Metastatic Liver Carcinoma in the Adrenal Gland (tissue), 2 donors: Measurements from ENCODE around the genes SLC25A34 and HSPB7.

DNA sequence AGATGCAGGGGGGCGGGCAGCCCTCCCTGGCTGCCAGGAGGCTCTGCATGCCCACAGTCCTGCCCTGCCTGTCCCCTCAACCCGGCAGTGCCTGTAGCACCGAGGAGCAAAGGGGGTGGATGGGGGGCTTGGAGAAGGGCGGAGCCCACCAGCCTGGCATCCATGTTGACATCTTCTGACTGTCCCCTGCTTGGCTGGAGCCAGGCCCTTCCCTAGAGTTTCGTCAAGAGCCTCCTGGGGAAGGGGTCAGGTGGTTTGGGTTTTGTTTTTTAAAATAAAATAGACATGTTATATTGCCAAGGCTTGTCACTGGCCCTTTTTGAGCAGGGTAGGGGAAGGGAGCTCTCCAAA, 1.6 kb upstream of the SLC25A34 start:
- PRO-cap, 2 experiments: no peak in any of the 2 experiments

- PRO-cap, 2 experiments: peak in 2 of 2 experiments; most common plus-strand start chr1:15736258 (in 1); most common minus-strand start chr1:15736127 (in 2)
Measured at GRCh38 chr1:15735812-15736821, at the start of gene SLC25A34. SLC25A34 (plus strand) TSS chr1:15736258.

DNA sequence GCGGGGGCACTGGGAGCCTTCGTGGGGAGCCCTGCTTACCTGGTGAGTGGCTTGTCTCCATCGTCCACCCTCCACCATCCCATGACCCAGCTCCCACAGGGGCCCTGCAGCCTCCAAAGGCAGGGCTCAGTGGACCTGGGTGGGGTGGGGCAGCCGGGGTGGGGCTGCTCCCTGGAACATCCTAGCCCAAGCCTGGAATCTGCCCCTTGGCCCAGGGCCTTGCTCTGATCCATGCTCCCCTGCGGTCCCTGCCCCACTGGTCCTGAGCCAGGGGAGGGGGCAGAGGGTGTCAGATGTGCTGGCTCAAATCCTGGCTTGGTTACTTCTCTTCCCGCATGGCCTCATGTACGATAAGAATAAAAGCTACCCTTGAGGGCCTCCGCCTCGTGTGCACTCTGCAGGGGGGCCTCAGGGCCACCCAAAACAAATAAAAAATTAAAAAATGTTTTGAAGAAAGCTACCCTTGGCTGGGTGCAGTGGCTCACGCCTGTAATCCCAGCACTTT, 816 bp downstream of the SLC25A34 start:
- PRO-cap, 2 experiments: no peak in any of the 2 experiments

DNA sequence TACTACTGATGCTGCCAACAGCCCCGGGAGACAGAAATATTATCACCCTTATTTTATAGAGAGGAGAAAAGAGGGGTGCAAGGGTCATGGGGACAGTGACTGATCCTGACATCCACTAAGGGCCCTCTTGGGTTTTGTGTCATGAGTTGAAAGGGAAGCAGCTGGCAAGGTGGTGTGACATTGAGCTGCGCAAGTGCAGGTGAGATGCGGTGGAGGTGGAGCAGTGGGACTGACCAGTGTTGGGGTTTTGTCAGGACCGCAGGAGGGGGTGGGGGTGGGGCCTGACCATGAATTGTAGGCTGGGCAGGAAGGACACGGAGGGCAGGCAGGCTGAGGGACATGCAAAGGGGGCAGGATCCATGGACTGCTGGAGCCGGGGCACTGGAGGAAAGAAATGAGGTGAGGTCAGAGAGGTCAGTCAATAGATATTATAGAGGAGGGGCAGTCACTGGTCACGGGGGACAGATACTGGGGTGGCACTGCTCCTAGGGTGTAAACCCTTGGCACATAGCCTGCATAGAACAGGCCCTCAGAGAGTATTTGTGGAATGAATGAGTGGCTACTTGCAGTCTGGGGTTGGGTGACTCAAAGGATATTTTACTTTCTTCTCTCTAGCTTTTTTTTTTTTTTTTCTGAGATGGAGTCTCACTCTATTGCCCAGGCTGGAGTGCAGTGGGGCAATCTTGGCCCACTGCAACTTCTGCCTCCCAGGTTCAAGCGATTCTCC, 6.5 kb downstream of the UQCRHL start:
- PRO-cap, 2 experiments: no peak in any of the 2 experiments

DNA sequence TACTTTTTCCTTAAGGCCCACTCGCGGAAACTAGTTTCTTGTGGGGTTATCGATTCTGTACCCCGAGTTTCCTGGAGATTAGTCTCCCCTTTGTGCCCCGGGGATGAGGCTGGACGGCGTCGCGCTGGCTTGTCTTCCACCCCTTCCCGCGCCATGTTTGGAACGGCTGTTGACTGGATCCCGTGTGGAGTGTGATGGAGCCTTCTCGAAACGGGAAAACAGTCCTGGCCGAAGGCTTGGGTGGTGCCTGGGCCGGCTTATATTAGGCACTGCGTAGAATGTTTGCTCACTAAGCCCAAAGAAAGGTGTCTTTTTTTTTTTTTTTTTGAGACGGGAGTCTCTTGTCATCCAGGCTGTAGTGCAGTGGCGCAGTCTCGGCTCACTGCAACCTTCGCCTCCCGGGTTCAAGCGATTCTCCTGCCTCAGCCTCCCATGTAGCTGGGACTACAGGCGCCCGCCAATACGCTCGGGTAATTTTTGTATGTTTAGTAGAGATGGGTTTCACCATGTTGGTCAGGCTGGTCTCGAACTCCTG, 11.3 kb upstream of the SPEN start:
- PRO-cap, 2 experiments: no peak in any of the 2 experiments

DNA sequence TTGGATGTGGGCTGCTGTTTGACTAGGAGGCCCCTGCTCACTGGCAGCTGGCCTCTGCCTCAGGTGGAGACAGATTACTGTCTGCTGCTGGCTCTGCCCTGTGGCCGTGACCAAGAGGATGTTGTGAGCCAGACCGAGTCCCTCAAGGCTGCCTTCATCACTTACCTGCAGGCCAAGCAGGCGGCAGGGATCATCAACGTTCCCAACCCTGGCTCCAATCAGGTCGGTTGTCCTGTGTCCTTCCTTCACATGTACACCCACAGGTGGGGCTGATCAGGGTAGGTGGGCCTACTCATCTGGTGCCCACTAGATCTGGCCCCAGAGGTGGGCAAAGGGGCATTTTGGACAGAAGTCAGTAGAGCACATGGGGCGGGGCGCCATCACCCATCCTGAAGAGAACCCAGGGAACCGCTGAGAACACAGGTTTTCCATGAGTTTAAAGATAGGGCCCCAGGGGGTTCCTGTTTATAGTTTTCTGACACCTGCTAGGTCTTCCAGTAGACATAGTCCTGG, 37.2 kb downstream of the ZBTB17 start:
- PRO-cap, 2 experiments: no peak in any of the 2 experiments

DNA sequence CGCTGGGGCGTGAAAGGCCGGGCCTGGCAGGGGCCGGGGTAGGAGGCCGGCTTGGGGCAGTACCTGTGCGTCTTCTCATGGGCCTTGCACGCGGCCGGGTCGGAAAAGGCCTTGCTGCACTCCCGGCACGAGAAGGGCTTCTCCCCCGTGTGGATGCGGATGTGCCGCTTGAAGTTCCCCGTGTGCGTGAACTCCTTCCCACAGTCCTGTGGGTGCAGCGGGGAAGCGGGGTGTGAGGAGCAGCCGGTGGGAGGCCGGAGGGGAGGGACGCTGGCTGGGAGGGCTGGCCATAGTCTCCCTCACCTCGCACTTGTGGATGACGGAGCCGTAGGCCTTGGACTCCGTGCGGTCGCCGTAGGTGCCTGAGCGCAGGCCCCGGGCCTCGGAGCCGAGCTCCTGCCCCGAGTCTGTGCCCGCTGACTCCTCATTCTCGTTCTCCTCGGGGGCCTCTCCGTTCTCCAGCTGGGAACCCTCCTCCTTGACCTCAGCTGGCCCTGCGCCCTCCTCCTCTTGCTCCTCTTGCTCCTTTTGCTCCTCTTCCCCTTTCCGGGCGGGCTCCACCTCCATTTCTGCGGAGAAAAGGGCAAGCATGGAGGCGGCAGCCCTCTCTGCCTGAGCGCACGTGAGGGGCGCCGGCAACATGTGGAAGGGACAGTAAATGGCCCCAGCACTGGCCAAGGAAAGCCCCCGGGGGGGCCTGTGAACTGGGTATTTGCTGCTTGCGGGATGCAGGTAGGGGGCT, 31.1 kb downstream of the ZBTB17 start:
- PRO-cap, 2 experiments: no peak in any of the 2 experiments

DNA sequence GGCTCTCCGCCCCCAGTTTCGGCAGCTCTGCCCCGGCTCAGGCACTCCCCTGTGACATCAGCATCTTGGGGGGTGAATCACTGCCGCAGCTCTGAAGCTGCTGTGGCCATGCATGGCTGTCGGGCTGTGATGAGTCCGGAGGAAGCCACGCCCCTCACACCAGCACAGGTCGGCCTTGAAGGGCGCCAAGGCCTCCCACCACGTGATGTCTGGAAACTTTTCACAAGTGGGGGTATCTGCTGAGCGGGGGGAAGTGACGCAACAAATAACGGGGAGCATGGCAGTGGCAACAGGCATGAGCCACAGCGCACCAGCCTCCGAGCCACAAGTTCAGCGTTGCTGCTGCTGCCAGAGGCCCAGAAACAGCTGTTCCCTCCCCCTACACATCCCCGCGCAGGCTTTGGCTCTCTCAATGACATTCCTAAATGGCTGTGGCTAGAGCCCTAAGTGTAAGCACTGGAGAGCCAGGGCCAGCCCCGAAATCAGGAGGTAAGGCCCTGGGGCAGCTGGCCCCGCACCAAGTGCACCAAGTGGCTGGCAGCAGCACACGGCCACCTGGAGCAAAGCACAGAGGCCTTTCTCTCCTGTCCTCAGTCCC, 26.2 kb downstream of the ZBTB17 start:
- PRO-cap, 2 experiments: peak in 2 of 2 experiments; most common plus-strand start position 264 of the sequence (in 2); most common minus-strand start position 93 of the sequence (in 2)

GRCh38 chr1:16016925-16018160, at the start of gene HSPB7:
HSPB7 (minus strand) TSS chr1:16018043.
- PRO-cap, 2 experiments: no peak in any of the 2 experiments

DNA sequence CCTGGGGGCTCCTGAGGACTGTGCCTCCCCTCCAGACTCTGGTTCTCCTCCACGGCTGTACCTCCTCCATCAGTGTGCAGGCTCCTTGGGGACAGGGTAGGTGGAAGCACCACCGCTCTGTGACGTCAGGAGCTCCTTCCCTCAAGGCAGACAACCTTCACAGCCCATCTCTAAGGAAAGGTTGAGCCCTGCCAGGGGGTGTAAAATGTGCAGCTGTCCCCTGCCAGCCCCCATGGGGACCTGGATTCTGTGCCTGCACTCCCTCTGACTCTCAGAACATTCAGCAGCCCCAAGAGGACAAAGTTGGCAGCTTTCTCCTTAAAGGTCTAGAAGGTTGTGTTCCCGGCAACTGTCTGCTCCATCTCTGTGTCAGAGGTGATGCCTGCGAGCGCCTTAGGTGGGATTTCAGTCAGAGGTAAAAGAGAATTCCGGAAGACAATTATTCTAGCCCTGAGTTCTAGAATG, 558 bp upstream of the HSPB7 start:
- PRO-cap, 2 experiments: no peak in any of the 2 experiments

GRCh38 chr1:16067058-16067825, 6.2 kb downstream of the FAM131C start:
- PRO-cap, 2 experiments: peak in 2 of 2 experiments; most common plus-strand start chr1:16067354 (in 1); most common minus-strand start chr1:16067223 (in 2)

DNA sequence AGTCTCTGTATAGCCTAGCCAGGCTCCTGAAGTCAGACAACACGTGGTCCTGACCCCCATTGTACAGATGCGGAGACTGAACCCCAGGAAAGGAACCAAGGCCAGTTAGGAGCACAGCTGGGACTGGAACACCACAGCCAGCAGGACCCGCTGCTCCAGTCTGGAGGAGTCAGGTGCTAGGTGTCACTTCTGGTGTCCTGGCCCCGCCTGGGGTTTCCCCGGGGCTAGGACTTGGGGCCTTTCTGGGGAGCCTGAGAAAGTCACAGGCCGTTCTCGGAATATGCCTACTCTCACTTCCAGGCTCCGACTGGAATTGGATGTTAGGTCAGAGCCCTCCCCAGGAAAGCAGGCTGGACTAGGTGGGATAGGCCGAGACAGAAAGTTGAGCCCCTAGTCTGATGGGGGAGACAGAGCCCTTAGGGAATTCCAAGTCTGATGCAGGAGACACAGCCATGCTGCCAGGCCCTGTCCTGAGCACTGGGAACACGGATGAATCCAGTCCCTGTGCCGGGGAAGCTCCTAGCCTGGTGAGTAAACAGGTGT, 6.0 kb upstream of the FAM131C start:
- PRO-cap, 2 experiments: no peak in any of the 2 experiments

- PRO-cap, 2 experiments: no peak in any of the 2 experiments
Measured at GRCh38 chr1:16243866-16244876, 7.2 kb upstream of the CPLANE2 start.

DNA sequence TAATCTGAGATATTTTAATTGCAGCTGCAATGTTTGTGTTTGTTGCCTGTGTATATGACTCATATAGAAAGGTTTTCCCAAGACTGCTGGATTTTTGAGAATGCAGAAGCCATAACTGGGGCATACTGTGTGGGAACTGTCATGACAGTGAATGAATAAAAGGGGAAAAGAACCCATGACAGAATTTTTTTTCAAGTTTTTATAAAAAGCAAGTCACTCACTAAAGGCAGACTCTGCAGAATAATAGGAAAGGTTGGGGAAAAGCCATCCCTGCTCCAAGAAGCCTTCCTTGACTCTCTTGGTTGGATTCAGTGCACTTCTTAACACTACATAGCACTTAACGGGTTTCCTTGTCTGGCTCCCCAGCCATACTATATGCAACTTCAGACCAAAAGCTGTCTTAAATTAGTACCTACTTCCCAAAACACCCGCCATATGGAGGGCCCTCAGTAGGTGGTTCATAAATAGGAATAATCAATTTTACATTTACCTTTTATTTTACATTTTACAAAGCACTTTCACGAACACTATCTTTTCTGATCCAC, 3.2 kb downstream of the FBXO42 start:
- PRO-cap, 2 experiments: no peak in any of the 2 experiments

DNA sequence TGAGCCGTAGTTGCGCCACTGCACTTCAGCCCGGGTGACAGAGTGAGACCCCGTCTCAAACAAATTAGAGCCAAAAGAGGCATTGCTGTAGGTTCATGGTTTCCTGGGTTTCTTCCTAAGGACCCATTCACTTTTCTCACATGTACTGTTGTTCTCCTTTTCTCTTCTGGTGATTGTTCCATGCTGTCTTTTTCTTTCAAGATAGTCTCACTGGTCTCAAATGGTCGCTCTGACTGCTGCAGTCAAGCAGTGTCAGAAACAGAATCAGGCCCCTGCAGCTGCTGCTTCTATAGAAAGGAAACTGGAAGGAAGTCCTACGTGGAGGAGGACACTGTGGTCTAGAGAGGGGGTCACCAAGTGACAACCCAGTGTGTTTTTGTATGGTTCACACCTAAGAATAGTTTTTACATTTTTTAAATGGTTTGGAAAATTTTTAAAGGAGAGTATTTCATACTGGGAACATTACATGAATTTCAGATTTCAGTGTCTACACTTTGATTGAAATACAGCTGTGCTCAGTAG, 2.4 kb downstream of the NECAP2 start:
- PRO-cap, 2 experiments: no peak in any of the 2 experiments

- PRO-cap, 2 experiments: peak in 2 of 2 experiments; most common plus-strand start chr1:16499321 (in 1); most common minus-strand start chr1:16499210 (in 2)
Measured at GRCh38 chr1:16498926-16499627, 58.6 kb downstream of the NECAP2 start.

GRCh38 chr1:16608066-16608455, 167.5 kb downstream of the NECAP2 start:
- PRO-cap, 2 experiments: peak in 2 of 2 experiments; most common minus-strand start chr1:16608302 (in 2)

DNA sequence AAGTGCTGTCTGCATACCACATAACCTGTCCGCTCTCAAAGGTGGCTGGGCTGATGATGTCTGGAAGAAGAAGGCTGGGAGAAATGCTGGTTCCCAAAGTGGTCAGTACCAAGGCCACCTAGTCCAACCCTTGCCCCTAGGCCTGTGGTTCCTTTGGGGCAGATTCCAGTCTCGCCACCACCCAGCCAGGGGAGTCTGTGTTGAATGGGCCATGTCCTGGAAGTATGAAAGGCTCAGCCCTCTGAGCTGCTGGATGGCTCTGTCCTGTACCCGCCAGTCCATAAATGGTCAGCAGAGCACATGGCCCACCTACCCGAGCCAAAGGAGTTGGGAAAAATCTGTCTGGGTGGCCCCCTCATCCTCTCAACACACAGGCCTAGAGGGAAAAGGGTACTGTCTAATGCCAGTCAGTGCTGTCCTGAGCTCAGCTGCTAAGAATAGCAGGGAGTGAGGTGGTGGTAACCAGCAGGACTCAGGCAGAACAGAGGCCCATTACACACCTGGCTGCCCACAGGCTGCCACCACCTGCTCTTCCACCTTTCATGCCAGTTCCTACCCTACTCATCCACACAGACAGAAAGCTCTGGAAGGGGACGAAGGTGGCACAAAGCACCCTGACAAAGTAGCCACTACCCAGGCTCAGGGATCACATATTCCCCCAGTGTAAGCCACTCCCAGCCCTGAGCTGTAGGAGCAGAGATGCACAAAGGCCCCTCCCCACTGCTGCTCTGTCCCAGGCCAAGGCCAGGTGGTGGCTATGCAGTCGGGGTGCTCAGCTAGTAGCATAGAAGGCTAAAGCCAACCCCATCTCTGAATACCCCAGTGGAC, 197.7 kb downstream of the NECAP2 start:
- PRO-cap, 2 experiments: no peak in any of the 2 experiments

GRCh38 chr1:16764098-16764585, 157.6 kb upstream of the CROCC start:
- PRO-cap, 2 experiments: no peak in any of the 2 experiments

DNA sequence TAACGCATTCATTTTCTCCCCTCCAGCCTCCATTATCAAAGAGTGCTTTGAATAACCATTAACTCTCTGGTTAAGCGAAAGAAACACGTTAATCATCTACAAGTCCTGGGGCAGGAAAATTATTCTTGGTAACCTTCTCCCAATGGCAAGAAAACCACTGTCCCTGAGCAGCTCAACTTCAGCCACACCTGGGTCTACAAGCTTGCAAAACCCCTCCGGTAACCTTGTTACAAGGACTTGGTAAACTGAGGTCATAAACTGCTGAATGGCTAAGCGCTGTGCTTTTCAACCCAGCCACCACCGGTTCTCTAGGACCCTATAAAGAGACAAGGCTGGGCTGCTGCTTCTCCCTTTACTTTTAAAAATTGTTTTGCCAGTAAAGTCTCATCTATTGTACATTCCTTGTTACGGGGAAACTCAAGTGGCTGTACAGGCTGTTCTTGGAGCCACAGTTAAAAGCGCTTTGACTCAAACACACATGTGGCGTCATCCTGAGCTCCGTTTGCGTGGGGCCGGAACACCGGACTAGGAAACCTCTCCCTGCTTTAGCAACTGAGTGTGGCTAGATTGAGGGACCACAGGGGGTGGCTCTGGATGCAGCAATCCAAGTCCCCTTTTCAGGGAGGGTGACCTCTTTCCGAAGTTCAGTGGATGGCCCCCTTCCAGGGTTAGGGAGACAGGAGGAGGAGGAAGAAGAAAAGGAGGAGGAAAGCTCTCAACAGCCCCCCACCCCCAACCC, 156.6 kb upstream of the CROCC start:
- PRO-cap, 2 experiments: peak in 1 of 2 experiments; most common plus-strand start position 142 of the sequence (in 1)